Cardiac atrium fibroblast (primary cell): ENCODE data around the genes DPY19L1 and AOAH.

DNA sequence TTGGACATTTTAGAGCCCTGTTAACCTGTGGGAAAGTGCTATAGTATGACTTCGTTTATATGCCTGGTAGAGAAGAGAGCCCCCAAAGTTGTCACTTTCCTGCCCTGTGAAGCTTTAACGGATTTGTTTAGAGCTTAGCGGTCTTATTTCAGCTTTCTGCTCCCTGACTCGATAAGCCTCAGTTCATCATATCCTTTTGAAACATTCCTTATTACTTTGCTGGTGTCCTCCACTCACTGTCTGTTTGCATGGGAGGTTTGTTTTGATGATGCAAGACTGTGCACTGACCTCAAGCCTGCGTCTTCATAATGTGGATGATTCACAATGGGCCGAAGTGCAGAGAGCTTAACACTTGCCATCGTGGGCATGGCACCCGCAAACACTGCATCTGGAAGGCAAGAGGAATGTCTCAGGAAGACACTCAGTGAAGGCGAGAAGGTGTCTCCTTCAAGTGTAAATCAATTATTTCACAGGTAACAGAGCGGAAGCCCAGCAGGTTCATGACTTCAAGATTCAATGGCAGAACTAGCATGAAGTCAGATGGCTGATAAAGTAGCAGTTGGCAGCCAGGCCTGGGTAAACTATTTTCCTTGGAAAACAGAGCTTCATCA is 98.2 kb downstream of the DPY19L1 start:
- RAMPAGE, long total RNA: no peak

- RAMPAGE, long total RNA: no peak
These were observed at the start of gene DPY19L1 for GRCh38 chr7:35036602-35037553. DPY19L1 (minus strand) TSS chr7:35037485.

- RAMPAGE, long total RNA: no peak
These were observed 769 bp upstream of the TBX20 start for GRCh38 chr7:35254632-35255106.

GRCh38 chr7:35379450-35379867 is 125.6 kb upstream of the TBX20 start:
- RAMPAGE, long total RNA: no peak

DNA sequence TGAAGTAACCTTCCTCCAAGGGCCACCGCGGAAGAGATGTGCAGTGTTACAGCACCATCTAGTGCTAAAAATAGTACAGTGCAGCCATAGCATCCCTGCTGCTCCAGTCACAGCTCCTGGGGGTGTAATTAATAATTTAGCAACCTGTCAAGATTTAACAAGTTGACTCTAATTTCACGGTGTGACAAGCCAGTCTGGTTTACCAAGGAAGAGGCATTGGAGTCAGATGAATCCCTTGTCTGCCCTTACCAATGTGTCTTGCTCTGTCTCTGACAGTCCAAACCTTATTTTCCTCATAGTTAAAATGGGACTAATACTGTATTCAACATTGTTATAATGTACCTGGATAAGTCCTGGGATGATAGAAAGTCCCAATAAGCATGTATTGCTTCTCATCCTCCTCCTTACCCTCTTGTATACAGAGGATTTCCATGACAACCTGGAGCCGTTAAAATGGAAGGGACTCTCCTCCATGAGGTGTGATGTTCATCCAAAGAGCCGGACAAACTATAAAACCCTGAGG is 70.2 kb downstream of the HERPUD2 start:
- RAMPAGE, long total RNA: no peak

- RAMPAGE, long total RNA: no peak
These were observed 33.9 kb downstream of the HERPUD2 start for GRCh38 chr7:35660963-35661486.

- RAMPAGE, long total RNA: no peak
These were observed 30.5 kb downstream of the HERPUD2 start for GRCh38 chr7:35664175-35665003.

DNA sequence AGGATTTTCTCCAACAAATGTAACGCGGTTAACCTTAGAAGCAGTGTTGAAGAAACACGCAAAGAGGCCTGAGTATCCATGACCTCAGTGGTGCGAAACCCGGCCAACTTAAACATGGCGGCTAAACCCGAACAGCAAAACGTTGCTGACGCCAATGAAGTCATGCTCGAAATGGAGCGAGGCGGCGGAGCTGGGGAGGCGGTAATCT is 178 bp upstream of the SEPTIN7 start:
- RAMPAGE, long total RNA: no peak

- RAMPAGE, long total RNA: no peak
These were observed 37.0 kb upstream of the EEPD1 start for GRCh38 chr7:36116086-36116443.

- RAMPAGE, long total RNA: no peak
These were observed 23.9 kb upstream of the EEPD1 start for GRCh38 chr7:36129024-36129695.

DNA sequence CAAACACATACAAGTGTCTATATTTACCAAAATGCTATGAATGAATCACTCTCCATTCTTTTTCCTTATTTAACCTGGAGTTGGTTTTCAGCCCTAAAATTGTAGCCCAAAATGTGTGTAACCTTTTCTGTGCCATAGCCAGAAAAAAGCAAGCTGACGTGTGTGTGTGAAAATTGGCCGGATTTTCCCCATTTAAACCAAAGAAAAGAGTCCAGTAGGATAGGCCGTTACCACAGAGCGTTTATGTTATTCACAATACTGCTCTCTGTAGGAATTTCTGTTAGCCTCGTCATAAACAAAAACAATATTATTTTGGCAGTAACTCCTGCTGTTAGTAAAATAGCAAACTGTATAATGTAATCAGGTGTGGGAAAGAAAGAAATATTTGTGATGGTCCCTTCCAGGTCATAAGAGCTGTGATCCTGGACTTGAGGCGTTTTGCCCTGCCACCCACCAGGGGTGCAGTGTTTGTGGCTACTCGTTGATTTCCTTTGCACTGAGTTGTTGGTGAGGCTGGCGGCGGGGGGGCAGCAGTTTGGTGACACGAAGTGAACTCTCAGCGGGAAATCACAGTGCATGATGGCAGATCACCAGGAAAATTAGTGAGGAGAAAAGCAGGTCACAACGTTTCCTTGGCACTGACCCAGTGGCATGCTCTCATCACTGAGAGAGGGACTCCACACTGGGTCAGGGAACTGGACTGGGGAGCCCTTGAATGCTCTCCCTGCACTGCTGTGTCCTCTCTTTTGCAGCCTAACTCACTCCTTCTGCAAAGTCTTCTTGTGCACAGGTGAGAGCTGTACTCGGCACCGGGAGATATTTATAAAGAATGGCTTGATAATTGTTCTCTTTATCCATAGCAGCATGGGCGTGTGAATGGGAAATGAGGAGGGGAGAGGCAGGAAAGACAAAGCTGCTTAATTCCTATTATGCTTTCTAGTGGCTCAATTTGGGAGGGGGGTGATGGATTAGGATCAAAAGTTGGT is 2.9 kb downstream of the EEPD1 start:
- RAMPAGE, long total RNA: no peak

- RAMPAGE, long total RNA: no peak
These were observed 820 bp upstream of the ANLN start for GRCh38 chr7:36388901-36389182.

- RAMPAGE, long total RNA: no peak
These were observed 145.1 kb downstream of the ANLN start for GRCh38 chr7:36534539-36535401.

GRCh38 chr7:36599665-36600361 is 124.5 kb downstream of the AOAH start:
- RAMPAGE, long total RNA: no peak

GRCh38 chr7:36724051-36724930 is at the start of gene AOAH:
AOAH (minus strand) TSS chr7:36724494.
- RAMPAGE, long total RNA: no peak

GRCh38 chr7:36784789-36785665 is 60.7 kb upstream of the AOAH start:
- RAMPAGE, long total RNA: no peak

- RAMPAGE, long total RNA: no peak
These were observed 115.6 kb downstream of the ELMO1 start for GRCh38 chr7:37333020-37333527.

DNA sequence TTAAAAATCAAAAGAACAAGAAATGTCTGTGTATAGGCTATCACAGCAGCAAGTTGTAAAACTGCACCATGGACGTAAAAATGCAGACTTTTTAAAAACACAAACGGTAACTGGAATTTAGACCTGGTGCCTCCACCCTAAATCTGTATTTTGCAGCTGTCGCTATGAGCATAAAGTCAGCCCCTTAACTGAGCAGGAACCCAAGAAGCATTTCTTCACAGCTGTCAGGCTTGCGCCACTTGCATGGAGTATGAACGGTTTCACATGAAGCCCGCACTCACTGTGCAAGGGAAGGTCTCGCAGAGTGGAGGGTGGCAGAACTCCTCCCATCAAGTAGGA is 58.6 kb downstream of the ELMO1 start:
- RAMPAGE, long total RNA: no peak

DNA sequence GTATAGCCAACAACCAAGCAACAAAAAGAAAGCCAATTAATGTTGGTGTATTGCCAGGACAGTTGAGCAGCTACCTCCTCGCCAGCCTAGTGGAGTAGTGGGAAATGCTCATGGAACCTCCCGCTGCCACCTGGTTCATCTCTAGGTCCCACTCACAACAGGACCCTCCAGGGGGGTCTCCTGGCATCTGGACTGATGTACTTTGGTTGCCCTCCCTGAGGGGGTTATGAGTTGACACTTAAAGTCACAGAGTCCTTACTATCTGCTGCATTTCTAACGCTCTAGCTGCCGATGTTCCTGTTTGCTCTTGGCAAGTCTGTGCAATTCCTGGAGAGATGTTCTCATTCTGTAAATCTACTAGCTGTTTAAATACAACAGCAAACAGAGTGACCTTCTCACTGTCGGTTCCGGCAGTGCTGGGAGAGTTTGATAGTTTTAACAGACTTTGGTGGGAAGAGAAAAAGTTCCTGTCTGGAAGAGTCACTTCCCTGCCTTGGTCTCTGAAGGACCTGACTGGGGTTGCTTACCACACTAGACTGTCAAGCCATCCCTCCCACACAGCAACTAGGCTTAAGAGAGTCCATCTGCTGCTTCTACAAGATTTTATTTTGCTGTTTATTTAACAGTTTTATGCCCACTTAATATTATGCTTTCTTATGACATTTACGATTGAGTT is 63.2 kb upstream of the ELMO1 start:
- RAMPAGE, long total RNA: no peak

- RAMPAGE, long total RNA: no peak
These were observed 125.8 kb downstream of the STARD3NL start for GRCh38 chr7:38303739-38304362.